Metastatic Lung Carcinoma in the Adrenal Gland (tissue), 1 donor: ENCODE results near the gene HHIPL2.

- PRO-cap: no peak
Observed at GRCh38 chr1:221068910-221069708, 189.9 kb downstream of the HLX start.

DNA sequence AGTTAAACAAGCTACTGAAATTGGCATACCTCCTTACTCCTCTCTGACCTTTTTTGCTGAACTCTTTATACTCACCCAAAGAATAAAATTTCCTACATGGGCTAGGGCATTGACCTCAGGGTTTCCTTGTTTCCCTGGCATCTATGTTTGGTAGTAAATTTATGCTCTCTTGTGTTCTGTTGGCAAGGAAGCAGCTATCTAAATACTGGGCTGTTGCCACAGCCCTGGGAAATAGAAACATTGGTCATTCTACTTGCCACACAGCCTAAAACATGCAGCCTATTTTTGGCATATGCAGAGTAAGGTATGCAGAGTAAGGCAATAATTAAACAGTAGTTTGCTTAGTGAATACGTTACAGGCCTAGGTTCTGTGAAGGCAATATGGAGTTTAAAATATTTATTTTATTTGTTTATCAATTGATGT lies 351.4 kb downstream of the HLX start:
- PRO-cap: no peak

- PRO-cap: no peak
Observed at GRCh38 chr1:221621146-221621650, 120.7 kb downstream of the DUSP10 start.

GRCh38 chr1:221702215-221702694 lies 39.6 kb downstream of the DUSP10 start:
- PRO-cap: no peak

DNA sequence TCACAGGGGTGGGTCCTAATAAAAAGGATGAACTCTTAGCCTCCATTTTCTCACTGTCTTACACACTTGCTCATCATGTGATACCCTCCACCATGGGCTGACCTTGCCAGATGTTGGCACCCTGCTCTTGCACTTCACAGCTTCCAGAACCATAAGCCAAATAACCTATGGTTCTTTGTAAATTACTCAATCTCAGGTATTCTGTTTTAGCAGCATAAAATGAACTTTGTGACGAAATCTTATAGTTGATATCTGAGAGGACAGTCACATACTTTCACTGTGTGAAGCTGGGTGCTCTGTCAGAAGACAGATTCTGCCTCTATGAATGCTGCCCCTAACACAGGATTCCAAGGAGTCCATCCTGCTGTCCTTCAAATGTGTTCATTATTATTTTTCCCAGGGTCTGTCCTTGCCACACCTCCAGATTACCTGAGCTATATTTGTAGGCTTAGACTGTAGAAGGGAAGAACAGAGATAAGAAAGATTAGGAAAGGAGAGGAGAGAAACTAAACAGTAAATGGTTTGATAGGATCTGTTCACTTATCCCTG lies 13.8 kb downstream of the DUSP10 start:
- PRO-cap: no peak

DNA sequence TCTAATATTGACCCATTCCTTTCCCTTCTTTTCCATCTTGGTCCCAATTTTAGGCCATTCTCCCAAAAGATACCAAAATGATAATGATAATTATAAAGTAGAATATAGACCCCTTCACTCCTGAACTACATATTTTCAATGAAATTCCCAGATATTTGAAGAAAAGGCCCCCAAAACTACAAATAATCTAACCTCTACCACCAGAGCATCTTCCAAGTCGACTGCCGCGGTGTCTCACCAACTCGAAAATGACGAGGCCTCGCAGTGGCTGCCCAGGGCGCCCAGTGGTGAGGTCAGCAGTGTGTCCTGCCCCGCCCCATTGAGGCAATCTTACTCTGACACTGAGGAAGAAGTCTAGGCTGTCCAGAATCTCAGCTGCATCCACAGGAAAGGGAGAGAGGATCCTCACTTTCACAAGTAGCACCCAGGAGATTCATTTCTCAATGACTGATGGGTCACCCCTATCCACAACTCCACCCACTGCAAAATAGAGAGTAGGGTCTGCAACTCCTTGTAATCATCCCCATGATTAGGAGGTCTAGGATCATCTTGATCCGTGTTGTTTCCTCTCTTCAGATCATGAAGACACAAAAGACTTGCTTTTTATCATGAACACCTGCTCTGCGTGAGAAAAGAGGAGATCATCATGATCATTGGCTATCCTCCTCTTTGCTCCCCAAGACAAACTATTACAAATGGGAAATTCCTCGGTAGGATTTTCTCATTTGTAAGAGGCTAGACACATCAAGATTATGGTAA lies 5.1 kb downstream of the DUSP10 start:
- PRO-cap: no peak

DNA sequence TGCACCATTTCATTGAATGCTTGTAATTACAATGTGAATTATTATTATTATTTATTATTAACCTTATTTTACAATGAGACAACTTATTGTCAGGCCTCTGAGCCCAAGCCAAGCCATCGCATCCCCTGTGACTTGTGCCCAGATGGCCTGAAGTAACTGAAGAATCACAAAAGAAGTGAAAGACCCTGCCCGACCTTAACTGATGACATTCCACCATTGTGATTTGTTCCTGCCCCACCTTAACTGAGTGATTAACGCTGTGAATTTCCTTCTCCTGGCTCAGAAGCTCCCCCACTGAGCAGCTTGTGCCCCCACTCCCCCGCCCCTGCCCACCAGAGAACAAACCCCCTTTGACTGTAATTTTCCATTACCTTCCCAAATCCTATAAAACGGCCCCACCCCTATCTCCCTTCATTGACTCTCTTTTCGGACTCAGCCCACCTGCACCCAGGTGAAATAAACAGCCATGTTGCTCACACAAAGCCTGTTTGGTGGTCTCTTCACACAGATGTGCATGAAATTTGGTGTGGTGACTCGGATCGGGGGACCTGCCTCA lies 224.0 kb upstream of the DUSP10 start:
- PRO-cap: no peak

GRCh38 chr1:222037589-222038148 lies 295.8 kb upstream of the DUSP10 start:
- PRO-cap: no peak

GRCh38 chr1:222074164-222074605 lies 332.3 kb upstream of the DUSP10 start:
- PRO-cap: no peak

DNA sequence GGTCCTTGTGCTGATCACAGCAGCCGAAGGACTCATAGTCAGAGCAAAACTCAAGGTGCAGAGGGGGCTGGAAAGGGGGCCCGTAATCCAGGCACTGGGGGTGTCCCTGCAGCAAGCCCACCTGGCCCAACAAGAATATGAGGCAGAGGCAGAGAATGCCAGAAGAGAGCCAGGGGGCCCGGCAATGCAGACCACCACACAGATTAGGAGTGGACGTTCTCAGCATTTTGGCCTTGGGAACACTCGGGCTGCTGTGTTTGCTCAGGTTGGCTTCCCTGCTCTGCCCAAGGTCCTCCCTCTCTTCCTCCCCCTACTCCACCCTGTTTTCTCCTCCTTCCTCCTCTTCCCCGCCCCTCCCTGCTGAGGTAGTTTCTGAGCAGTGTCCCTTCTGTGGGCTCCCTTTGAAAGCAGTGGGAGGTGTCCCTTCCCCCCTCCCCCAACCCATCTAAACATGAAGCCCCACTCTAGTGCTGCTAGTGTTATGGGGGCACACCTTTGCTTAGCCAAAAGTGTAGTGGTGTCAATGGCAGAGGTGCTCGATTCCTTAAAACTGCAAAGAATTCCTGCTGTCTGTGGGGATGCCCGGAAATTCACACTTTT lies at the start of gene HHIPL2:
Gene HHIPL2 (minus strand): TSS at position 286 of the 600 bp plus-strand sequence.
- PRO-cap: no peak

GRCh38 chr1:222628775-222629418 lies 11.0 kb downstream of the MIA3 start:
- PRO-cap: no peak

DNA sequence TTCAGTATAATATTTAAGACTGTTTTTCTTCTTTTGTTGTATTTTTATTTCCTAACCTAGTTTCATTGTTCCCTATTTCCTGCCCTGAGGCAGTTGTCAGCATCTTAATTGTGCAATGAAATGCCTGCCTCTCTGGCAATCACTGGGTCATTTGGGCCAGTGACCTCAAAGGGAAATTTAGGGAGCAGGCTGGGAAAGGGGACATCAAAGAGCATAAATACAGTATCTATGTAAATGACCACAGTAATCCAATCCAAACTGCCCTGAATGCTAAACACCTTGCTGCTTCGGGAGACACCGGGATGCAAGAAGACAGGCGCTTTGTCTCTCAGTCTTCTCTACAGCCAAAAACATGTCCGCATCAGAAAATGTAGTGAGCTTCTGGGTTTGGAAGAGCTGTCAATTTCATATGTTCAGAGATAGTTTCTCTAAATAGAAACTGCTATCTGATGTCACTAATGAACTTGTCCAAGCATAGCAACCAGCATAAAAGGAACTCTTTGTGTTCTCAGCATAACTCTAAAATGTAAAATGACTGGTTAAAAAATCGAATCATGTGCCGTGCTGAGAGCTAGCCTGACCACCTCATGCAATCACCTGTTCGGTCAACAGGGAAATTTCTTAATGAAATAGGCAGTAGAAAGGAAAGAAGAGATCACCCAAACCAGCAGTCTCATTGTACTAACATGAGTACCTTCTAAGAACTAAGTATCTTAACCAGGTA lies 147.6 kb downstream of the TLR5 start:
- PRO-cap: no peak

GRCh38 chr1:223312066-223312857 lies 51.7 kb downstream of the SUSD4 start:
- PRO-cap: no peak

- PRO-cap: no peak
Observed at GRCh38 chr1:223400788-223401714, 7.8 kb downstream of the CCDC185 start.

DNA sequence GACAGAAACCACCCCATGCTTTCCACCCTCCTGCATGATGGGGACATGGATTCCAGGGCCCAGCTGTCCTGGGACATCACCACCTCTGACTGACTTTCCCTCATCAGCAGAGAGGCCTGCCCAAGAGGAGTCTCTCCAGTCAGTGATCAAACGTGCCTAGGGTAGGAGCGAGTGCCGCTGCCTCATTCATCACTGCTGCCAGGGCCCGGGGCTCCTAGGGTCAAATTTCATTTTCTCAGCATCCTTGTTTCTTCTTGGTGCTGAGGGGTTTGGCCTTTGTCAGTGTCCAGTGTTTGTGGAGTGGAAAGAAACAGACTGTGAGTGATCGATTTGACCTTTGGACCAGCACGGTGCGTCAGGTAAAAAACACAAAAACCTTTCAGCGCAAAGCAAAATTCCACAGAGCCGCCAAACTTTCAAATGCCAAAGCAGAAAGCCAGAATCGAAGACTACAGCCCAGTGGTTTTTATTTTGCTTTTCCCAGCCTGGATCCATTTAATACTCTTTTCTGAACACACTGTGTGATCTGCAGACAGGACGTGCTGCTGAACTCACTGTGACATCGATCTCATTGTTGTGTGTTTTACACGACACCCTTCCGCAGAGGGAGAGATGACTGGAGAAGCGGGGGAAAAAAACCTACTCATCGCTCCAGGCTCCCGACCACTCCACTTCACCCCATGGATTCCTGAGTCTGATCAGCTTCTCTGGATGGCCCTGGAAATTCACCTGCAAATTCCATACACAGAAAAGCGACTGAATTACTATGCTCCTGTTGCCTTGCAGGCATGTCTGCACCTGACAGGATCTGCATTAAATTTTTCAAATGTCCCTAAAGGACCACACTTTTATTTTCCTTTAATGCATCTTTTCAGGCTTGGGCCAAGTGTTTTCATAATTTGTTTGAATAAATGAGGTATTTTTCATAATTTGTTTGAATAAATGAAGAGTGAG lies 43.1 kb downstream of the CAPN8 start:
- PRO-cap: no peak

DNA sequence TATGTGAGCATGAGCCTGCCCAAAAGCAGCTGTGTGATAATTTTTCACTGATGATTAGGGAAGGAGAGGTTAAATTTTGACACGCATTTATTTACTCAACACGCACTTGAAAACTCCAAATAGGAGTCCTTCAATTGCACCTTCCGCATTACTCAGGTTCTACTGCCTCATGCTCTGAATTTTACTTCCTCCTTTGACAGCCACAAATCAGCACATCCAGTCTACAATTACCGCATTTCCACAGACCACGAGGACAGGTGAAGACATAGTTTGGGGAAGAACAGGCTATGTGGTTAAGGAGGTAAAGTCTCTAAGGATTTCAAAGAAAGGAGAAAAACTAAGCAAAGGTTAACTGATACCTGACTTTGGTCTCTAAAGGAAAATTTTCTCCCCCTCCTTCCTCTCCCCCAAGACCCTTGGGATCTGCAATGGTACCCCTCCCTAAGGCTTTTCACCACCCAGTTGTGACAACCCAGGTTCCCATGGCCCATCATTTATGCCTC lies 2.5 kb downstream of the CAPN8 start:
- PRO-cap: no peak

DNA sequence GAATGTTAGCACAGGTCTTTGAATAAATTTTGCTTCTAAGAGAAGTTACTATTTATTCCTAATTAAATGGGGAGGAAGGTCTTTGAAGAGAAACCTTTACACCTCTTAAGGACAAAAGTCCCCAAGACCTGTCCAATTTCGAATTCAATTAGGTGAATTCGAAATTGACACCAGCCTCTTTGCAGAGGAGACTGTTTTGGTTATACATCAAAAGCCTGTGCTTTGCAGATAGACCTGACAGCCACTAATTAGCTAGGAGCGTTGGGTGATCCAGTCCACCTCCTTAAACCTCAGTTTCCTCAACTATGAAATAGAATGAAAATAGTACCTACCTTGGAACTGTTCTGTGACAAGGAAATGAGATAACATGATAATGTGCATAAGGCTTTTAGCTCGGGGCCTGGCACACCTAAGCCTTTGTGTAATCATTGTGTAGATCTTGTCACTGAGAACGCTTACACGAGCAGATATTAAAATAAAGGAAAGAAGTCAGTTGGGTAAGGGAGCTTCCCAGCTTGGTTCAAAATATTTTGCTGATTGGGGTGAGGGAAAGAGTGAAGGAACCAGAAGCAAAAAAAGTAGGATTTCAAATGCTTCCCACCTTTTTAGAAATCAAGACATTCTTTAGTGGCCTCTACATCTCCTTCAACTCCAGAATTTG lies 28.5 kb downstream of the CAPN2 start:
- PRO-cap: no peak

DNA sequence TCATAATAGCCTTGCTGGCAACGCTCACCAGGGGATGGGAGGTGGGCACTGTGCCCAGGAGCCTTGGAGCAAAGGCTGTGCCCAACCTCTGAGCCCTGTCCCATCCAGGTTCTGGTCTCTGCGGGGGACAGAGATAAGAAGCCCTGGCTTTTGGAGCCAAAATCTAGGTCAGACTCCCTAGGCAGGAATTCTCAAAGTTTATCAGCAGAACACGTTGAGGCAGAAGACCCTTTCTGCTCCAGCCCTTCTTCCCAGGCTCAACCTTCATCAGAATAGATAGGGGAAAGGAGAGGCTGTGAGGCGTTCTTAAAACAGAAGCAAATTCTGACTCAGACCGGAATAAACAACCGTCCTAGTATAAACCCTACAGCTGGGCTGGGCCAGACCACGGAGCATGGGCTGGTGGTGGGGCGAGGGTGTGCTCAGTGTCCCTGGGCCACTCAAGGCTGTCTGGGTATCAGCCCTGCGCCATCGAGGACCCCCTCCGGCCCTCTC lies 35.9 kb downstream of the CAPN2 start:
- PRO-cap: no peak

- PRO-cap: no peak
Observed at GRCh38 chr1:223778221-223779187, 66.2 kb downstream of the CAPN2 start.

- PRO-cap: no peak
Observed at GRCh38 chr1:223799621-223800334, 46.0 kb downstream of the TP53BP2 start.